Temporal lobe (tissue), 2 donors: ENCODE results near the gene RSPH10B.

DNA sequence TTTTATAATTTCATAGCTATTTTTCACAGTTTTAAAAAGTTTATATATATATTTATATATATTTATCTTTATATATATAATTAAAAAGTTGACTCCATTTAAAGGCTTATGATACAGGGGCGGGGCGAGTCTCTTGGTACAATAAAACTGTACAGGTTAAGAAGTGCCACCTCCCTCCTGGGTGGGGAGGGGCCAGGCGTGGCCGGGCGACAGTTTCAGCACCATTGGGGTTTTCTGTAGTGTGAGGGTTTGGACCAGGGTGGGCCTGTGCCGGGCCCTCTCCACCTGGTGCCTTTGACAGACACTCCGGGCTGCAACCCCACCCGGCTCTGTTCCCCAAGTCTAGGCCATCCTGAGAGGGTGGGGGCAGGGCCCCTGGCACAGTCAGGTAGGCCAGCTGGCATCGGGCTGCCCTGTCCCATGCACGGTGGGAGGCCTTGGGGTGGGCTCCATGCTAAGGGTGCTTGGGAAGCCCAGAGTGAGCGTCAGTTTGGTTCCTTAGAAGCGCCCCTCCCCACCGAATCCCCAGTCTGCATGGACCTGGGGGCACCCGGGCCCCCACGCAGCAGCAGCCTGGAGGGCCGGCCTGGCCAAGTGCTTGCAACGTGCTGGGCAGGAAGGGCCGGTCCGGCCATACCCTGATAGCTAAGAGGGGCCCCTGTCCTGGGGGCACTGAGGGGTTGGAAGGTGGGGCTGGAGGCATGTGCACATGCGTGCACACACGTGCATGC, 24.6 kb downstream of the SLC29A4 start:
- RAMPAGE, long total RNA: no peak

- RAMPAGE, long total RNA: no peak
Measured at GRCh38 chr7:5320369-5320764, 37.6 kb downstream of the SLC29A4 start.

GRCh38 chr7:5411611-5412195, 11.9 kb downstream of the TNRC18 start:
- RAMPAGE, long total RNA: no peak

GRCh38 chr7:5419550-5419934, 4.1 kb downstream of the TNRC18 start:
- RAMPAGE, long total RNA: no peak

- RAMPAGE, long total RNA: no peak
Measured at GRCh38 chr7:5443672-5444207, 20.1 kb upstream of the TNRC18 start.

DNA sequence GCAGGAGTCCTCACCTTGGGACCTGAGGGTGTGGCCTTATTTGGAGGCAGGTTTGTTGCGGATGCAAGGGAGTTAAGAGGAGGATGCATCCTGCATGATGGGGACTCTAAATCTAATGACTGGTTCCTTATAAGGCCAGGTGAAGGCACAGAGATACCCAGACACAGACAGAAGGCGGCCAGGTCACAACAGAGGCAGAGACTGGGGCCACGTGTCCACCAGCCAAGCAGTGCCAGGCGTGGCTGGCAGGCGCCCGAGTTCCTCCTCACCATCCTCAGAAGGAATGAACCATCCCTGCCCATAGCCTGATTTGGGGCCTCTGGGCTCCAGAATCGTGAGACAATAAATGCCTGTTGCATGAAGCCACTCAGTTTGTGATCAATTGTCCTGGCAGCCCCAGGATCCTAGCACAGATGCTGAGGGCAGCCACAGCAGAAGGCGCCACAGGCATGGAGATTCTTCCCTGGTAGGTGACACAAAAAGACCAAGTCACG, 21.0 kb downstream of the FBXL18 start:
- RAMPAGE, long total RNA: no peak

DNA sequence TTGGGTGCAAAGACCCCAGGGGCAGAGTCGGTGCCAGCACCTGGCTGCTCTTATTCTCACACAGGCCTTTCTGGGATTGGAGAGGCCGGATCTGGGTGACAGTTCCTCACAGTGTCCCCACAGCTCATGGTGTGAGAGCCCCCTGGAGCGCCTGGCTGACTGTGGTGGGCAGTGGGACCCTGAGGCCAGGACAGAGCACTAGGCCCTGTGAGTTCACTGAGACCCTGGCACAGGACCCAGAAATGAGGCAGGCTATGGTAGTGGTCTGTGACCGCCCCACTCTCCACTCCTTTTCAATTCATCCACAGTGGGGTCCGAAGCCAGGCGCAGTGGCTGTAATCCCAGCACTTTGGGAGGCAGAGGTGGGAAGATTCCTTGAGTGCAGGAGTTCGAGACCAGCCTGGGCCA, 5.9 kb upstream of the FBXL18 start:
- RAMPAGE, long total RNA: no peak

DNA sequence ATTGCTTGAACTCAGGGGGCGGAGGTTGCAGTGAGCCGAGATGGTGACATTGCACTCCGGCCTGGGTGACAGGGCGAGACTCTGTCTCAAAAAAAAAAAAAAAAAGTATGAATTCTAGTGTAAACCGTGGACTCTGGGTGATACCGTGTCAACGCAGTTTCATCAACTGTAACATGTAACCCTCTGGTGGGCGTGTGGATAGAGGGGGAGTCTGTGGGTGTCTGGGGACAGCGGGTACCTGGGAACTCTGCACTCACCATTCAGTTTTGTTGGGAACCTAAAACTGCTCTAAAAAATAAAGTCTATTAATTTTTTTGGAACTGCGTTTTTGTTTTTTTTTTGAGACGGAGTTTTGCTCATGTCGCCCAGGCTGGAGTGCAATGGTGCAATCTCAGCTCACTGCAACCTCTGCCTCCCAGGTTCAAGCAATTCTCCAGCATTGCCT, 7.0 kb upstream of the FBXL18 start:
- RAMPAGE, long total RNA: no peak

GRCh38 chr7:5523624-5524779, 6.4 kb downstream of the ACTB start:
- RAMPAGE, long total RNA: no peak

DNA sequence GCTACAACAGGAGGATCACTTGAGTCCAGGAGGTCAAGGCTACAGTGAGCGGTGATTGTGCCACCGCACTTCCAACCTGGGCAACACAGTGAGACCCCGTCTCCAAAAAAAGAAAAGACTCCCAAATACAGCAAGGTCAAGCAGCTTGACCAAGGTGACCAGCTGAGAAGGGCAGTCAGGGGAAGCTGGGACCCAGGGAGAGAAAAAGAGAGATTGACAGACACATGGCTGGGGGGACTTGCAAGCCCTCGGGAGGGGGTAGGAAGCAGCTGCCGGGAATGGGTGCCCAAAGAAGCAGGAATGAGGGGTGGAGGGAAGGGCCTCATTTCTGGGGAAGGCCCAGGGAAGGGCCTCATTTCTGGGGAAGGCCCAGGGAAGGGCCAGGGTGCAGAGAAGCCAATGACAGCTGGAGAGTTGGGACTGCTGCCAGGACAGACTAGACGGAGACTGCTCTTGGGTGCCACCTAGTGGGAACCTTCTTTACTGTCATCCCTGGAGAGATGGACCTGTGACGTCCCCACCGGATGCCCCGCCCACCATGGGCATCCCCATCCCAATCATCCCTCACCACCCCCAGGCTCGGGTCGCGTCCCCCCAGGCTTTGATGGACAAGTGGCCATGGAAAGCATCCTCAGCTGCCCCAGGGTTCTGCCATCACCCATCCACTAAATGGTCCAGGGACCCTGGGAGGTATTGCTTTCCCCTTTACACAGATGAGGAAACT, 28.3 kb upstream of the ACTB start:
- RAMPAGE, long total RNA: no peak

- RAMPAGE, long total RNA: no peak
Measured at GRCh38 chr7:5598797-5599301, 6.2 kb downstream of the FSCN1 start.

DNA sequence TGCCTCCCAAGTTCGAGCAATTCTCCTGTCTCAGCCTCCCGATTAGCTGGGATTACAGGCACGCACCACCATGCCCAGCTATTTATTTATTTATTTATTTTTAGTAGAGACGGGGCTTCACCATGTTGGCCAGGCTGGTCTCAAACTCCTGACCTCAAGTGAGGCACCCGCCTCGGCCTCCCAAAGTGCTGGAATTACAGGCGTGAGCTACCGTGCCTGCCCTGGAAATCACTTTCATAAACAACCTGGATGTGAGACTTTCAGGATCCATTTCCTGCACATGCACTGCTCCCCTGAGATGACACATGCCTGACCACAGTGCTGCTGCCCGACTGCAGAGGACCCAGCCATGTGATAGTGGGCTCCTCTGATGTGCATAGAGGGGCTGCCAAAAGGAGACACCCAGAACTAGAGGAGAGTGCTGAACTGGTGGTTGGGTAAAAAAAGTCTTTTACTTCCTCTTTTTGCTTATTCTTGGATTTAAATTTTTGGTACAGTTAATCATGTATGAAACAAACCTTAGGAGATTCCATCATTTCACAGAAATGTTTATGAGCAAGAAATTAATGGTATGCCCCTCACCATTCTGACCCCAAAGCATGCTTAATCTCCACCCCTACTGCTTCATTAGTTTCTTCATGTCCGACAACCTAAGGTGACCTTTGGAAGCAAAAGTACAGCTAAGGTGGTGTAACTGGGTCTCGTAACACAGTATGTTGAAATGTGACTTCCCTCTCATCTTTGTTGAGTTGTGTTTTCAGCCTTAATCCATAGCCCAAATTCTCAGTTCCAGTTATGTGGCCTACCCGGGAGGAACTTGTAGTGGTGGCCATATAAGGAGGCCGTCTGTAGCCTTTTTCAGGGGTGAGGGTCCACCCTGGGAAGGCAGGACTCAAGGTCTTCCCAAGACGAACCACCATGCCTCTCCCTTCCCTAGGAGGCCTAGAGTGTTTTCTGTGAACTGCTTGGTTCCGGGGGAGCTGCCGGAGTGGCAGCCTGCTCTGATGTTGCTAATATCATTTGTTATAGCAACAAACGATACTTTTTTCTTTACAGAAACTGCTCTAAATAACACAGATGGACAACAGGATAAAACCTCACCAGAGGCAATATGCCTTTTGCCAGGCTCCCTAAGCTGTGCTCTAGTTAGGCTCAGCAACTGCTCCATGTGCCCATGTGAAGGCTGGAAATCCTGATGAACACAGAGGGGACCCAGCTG, 77.8 kb downstream of the FSCN1 start:
- RAMPAGE, long total RNA: no peak

GRCh38 chr7:5688826-5689683, 92.4 kb downstream of the RNF216 start:
- RAMPAGE, long total RNA: no peak

GRCh38 chr7:5970372-5970814, at the start of gene RSPH10B:
Gene RSPH10B (minus strand): TSS chr7:5970689.
- RAMPAGE, long total RNA: no peak

DNA sequence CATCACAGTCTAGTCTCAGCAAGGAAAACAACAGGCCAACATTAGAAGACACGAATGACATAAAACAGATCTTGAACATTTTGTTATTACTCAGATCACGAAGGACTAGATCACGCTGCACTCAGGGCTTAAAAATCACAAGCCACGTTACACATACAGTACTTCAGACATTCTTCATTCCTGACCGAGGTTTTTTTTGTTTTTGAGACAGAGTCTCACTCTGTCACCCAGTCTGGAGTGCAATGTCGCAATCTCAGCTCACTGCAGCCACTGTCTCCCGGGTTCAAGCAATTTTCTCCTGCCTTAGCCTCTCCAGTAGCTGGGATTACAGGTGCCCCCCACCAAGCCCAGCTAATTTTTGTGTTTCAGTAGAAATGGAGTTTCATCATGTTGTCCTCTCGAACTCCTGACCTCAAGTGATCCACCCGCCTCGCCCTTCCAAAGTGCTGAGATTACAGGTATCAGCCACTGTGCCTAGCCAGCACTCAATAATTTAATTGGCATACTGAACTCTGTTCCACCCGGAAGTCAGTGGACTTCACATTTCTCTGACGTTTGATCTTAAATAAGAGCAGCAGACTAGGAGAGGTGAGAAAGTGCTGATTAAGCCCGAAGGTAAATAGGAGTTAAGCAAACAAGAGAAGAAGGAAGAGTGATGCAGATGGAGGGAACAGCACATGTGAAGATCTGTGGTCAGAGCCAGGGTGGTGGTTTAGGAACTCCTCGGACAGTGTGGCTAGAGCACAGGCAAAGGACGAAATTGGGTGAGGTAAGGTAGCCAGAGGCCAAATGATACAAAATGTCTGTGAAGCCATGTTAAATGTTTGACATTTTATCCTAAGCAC, 3.5 kb downstream of the AIMP2 start:
- RAMPAGE, long total RNA: no peak

GRCh38 chr7:6397990-6398522, 23.7 kb downstream of the RAC1 start:
- RAMPAGE, long total RNA: no peak

DNA sequence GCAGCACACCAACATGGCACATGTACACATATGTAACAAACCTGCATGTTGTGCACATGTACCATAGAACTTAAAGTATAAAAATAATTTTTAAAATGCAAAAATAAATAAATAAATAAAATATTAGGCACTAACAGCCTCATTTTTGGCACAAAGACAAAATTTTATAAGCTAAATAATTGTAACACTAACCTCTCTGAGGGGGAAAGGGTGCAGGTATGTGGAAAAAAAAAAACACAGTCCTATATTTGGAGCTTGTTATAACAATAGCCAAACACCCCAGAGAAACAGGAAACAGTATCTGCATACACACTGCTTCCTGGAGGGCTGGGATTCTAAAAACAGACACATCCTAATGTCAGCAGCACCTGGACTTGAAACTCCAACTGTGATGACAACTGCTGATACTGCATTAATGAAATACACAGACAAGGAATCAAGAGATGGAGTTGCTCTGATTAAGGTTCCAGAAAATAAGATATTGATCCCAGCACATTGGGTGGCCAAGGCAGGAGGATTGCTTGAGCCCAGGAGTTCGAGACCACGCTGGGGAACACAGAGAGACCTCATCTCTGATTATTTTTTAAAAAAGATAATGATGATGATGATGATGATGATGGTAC, 9.4 kb downstream of the DAGLB start:
- RAMPAGE, long total RNA: no peak

DNA sequence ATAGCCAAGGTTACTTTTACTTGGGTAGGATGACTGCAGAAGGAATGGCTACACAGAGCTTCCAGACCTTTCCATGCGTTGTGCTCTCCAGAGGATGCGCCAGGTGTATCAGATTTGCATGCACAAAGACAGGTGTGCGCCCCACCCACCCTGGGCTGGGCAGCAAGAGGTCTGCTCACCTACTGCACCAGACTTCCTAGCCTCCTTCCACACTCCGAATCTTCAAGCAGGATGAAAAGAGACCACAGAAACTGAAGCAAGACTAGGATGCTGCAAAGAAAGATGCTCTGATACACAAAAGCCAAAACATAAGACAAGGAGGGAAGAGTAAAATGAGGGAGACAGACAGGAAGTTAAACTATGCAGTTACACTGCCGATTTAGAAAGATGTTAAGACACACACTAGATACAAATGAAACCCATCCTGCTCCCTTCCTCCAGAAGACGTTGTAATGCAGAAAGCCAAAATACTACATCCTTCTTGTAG, 13.6 kb upstream of the DAGLB start:
- RAMPAGE, long total RNA: no peak

- RAMPAGE, long total RNA: no peak
Measured at GRCh38 chr7:6479036-6479532, 4.9 kb downstream of the KDELR2 start.

DNA sequence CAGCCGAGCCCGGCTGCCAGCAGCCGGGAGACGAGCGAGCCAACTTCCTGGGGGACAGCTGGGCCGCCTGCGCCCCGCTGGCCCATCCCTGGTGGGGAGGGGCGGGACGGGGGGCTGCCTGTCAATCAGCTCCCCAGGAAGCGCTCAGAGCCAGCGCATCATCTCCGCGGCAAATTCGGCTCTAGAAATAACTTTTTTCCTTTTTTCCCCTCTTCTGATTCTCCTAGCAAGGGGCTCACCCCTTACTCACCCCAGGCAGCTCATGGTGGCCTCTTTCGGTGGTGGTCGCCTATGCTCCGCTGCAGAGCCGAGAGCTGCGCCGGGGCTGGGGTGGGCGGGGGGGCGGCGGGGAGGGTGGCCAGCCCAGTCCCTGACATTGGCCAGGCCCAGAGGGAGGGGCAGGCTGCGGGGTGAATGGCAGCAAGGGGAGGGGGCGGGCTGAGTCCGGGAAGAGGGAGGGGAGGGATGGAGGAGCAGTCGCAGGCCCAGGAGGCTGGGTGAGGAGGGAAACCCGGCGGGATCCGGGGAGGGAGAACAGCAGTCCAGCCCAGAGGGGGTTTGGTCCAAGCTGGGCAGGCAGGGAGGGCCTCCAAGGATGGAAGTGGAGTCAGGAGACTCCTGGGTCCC, 14.6 kb downstream of the GRID2IP start:
- RAMPAGE, long total RNA: no peak